SJSA1 (cell line): ENCODE measurements around the genes CCL24 and SPDYE18.

DNA sequence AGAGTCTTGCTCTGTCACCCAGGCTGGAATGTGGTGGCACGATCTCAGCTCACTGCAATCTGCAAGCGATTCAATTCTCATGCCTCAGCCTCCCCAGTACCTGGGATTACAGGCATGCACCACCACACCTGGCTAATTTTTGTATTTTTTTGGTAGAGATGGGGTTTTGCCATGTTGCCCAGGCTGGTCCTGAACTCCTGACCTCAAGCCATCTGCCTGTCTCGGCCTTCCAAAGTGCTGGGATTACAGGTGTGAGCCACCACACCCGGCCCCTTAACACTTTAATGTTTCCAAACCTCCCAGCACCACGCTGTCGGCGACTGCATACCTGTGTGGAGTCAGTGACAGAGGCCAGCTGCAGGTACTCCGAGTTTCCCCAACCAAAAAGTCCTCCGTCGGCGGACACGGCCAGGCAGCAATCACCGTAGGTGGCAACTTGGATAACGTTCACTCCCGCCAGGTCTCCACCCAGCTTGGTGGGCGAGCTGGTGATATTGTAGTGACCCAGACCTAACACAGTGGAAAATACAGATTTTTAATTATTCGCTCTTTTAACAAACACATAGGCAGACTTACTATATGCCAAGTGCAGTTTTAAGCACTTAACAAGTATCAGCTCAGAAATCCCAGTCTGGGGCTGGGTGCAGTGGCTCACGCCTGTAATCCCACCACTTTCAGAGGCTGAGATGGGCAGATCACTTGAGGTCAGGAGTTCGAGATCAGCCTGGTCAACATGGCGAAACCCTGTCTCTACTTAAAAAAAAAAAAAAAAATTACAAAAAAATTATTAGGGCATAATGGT lies 15.1 kb downstream of the RCC1L start:
- RAMPAGE, long total RNA = no peak

- RAMPAGE, long total RNA = no peak
These were observed 22.6 kb downstream of the TRIM73 start for GRCh38 chr7:75417736-75418753.

GRCh38 chr7:75813675-75813935 lies at the start of gene CCL24:
Gene CCL24, minus strand, starts transcription at chr7:75813806.
- RAMPAGE, long total RNA = no peak

- RAMPAGE, long total RNA = no peak
These were observed 3.6 kb upstream of the CCL24 start for GRCh38 chr7:75817265-75817464.

DNA sequence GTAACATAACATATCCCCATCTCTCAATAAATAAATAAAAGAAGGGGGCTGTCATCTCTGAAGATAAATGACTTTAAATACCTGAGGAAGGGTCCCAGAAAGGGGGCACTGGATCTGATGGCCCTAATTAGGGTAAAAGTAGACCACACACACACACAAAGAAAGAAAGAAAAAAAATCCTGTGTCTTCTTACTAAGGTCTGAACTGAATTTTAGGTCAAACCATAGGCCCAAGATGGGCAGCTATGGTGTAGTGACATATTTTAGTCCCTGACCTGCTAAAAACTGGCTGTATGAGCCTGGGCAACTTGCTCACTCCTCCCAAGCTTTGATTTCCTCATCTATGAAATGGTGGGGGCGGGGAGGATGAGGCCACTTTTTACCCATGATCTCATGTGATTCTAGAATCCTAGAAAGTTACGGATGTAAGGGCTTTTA lies 6.0 kb upstream of the CCL24 start:
- RAMPAGE, long total RNA = no peak

DNA sequence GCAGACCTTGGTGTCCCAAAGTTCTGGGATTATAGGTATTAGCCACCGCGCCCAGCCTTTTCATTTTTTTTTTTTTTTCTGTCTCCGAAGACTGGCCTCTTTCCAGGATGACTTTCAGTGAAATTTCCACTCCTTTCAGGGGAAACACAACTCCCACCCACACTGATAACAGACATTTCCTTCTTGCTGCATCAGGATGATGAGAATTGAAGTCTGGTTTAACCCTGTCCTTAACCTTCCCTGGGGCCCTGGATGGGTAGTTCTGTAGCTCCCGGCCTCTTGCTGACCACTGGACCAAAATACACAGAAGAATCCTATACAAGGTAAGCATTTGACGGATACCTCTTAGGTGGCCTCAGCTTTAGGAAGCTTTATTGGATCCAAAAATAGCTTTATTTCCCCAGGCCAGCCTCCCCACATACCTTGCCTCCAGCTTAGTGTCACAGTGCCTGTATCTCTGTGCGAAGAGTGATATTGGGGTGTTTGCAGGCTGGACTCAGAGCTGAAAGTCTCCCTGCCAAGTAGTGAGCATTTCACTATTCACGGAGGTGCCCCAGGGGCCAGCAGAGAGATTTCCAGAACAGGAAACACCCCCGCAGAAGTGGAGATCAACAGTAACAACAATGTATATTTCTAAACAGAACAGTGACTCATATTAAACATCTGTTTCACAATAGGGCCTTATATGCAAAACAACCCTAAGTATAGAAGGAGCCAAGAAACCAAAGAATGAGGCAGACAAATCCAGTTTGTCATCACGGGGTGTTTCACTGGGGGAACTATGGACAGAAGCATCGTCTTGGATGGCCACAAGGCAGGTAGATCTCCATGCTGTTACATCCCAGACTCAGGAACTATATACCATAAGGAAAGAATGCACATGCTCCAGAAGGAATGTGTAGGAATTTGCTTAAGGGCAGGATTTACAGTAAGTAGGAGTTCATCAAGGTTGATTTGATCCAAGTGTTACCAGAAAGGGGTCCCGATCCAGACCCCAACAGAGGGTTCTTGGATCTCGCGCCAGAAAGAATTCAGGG lies 29.1 kb upstream of the CCL24 start:
- RAMPAGE, long total RNA = no peak

- RAMPAGE, long total RNA = no peak
These were observed 3.2 kb downstream of the RHBDD2 start for GRCh38 chr7:75881817-75882577.

GRCh38 chr7:76177932-76178722 lies 23.6 kb upstream of the SRRM3 start:
- RAMPAGE, long total RNA = no peak

DNA sequence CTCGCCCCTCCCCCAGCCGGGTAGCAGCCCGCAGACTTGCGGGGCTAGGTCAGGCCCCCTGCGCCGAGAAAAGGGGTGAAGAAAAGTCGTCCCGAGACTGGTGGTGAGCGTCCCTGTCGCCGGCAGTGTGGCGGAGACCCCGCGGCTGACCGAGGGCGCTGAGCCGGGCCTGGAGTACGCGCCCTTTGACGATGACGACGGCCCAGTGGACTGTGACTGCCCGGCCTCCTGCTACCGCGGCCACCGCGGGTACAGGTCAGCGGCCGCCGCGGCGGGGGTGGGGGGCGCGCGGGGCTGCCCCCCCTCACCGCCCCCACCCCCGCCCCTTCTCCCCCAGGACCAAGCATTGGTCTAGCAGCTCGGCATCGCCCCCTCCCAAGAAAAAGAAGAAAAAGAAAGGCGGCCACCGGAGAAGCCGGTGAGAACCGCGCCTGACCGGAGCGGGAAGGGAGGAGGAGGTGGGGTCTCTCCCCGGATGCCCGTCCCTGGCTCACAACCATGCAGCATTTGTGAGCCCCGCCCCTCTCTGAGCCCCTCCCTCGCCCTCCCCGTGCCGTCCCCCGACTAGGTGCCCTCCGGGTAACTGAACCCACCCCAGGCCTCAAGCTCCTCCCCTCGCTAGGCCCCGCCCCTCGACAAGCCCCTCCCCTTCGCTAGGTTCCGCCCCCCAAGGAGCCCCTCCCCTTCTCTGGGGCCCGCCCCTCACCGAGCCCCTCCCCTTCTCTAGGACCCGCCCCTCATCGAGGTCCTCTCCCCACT lies 42.5 kb upstream of the HSPB1 start:
- RAMPAGE, long total RNA = no peak

DNA sequence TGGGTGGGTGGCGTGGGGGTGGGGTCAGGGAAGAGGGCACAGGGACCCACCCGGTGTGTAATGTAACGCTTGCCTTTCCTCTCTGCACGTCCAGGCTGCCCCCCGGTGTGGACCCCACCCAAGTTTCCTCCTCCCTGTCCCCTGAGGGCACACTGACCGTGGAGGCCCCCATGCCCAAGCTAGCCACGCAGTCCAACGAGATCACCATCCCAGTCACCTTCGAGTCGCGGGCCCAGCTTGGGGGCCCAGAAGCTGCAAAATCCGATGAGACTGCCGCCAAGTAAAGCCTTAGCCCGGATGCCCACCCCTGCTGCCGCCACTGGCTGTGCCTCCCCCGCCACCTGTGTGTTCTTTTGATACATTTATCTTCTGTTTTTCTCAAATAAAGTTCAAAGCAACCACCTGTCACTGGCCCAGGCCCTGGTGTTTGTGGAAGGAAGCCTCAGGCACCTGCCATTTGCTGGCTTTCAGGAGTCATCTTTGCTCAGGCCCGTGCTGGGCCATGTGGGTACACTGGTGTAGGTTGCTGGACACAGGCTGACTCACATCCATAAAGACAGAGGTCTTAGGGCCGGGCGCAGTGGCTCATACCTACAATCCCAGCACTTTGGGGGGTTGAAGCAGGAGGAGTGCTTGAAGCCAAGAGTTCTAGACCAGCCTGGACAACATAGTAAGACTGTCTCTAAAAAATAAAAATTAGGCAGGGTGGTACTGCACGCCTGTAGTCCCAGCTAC lies 1.6 kb downstream of the HSPB1 start:
- RAMPAGE, long total RNA = no peak

GRCh38 chr7:76313800-76314189 lies 11.3 kb downstream of the HSPB1 start:
- RAMPAGE, long total RNA = no peak

- RAMPAGE, long total RNA = no peak
These were observed 27.3 kb downstream of the HSPB1 start for GRCh38 chr7:76329664-76330374.

DNA sequence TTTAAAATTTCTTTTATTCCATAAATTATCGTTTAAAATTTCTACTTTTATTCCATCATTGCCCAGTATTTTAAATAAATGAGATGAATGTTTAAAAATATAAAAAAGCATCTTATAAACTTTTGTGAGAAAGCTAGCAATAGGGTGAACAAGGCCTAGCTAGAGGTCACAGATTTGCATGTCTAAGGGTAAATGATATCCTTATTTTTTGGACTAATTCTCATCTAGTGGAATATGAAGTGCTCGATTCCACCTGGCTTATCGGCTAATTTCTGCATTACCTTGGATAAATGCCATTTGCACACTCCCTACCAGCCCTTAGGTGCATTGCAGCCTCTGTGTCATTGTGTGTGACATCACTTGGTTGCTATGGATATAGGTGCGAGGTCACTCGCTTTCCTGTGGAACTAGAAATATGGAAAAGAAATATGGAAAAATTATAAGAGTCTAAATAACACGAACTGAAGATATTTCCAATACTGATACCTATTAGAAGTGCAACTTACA lies 2.1 kb downstream of the YWHAG start:
- RAMPAGE, long total RNA = no peak

DNA sequence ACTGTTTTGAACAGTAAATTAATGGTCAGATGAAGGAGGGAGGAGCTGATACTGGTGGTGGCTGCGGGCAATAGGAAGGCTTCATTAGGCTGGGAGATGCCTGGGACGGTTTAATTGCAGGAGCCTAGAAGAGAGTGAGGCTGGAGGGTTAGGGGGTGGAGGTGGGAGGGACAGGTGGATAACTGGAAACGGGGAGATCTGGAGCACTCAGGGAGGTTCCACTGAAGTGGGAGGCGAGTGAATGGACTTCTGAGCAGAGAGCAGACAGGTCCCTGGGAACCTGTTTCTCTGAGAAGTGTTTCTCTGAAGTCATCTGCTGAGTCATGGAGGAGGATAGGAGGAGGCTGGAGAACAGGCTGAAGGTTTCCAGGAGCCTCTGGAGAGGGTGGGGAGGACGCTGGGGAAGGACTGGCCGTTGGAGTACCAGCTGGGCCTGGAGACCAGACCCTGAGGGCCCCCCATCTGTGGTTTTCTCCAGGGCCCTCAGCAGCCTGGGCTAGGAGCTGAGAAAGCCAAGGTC lies 14.4 kb upstream of the YWHAG start:
- RAMPAGE, long total RNA = no peak

GRCh38 chr7:76595834-76596465 lies 31.1 kb downstream of the POMZP3 start:
- RAMPAGE, long total RNA = no peak

DNA sequence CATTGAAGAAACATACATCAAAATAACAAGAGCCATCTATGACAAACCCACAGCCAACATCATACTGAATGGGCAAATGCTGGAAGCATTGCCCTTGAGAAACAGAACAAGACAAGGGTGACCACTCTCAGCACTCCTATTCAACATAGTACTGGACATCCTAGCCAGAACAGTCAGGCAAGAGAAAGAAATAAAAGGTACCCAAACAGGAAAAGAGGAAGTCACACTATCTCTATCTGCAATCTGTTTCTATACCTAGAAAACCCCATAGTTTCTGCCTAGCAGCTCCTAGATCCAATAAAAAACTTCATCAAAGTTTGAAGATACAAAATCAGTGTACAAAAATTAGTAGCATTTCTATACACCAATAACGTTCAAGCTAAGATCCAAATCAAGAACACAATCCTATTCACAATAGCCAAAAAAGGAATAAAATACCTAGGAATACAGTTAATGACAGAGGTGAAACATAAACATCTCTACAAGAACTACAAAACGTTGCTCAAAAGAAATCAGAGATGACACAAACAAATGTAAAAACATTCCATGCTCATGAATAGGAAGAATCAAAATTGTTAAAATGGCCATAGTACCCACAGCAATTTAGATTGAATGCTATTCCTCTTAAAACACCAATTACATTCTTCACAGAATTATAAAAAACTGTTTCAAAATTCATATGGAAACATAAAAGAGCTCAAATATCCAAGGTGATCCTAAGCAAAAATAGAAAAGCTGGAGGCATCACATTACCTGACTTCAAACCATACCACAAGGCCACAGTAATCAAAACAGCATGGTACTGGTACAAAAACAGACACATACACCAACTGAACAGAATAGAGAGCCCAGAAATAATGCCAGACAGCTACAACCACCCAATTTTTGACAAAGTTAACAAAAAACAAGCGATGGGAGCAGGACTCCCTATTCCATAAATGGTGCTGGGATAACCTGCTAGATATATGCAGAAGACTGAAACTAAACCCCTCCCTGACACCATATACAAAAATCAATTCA lies 29.5 kb downstream of the POMZP3 start:
- RAMPAGE, long total RNA = no peak

- RAMPAGE, long total RNA = no peak
These were observed at the start of gene SPDYE18 for GRCh38 chr7:77062452-77062851. Gene SPDYE18, minus strand, starts transcription at chr7:77062558.

GRCh38 chr7:77327022-77327766 lies 89.0 kb downstream of the GSAP start:
- RAMPAGE, long total RNA = no peak

DNA sequence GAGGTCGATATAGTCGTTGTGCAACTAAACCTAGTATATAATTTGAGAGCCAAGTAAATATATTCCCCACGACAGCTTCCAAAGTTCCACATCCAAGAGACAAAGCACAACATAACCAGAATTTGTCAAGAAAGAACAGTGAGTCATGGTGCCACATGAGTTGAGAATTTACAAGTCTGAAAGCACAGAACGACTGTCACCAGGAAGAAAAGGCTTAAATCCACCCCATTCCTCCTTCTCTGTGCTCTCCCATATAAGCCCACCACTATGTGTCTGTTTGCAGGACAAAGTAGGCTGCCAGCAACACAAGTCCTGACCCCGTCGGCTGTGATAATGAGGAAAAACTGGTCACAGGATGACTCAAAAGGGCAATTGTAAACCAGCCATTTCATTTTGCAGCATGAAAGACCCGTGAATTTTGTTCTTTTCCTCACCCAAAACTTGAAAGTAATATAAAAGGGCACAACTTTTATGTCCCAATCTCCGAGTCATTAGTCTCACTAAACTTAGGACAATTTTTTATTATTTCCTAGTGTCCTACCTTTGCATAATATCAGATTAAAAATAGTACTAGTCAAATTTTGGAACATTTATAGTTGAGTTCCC lies 32.7 kb downstream of the GSAP start:
- RAMPAGE, long total RNA = no peak

DNA sequence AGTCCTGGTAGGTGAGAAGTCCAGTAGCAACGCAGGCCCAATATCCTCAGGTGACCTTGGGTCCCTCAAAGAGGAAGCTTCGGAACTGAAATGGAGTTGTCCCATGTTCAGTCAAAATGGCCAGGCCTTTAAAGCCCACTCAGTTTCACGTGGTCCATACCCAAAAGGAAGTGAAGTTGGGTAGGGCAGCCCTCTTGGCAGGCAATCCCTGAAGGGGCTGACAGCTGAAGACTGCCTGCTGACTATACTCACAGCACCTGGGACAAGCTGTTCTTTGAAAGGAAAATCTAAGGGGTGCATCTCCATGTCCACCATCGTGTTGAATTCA lies 3.0 kb downstream of the GSAP start:
- RAMPAGE, long total RNA = no peak